BJ (cell line): ENCODE results near the genes OR14K1 and OR2M3.

- CAGE, long polyA plus RNA = no peak
- RRBS = no CpG with 5 or more reads among the region's 7 CpGs
Measured at GRCh38 chr1:247333752-247334405, 2.2 kb upstream of the ZNF496 start.

DNA sequence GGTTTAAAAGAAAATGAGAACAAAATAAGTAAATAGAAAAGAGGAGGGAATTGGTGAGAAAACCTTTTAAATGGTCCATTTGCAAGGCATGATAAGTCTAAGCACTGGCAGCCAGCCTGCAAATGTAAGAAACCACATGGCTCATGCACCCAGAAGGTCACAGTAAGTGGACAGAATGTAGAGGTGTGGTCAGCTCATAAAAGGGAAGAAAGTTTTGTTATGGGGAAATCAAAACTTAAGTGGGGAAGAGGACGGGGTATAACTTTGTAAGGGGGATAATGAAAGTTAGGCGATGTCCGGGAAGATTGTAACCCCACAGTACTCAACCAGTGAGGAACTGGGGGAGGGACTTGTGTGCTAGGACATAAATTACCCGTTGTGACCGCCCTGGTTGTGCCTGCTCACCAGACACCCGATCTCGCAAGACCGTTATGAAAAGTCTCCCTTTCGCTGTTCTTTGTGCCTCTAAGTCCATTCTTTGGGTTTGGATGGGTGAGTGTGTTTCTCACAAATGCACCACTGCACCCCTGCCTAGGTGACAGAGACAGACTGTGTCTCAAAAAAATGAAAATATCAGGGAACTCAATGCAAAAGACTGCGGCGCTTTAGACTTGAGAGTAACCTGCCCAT, 28.5 kb upstream of the ZNF496 start:
- CAGE, long polyA plus RNA = no peak
- RRBS = no CpG with 5 or more reads among the region's 11 CpGs

DNA sequence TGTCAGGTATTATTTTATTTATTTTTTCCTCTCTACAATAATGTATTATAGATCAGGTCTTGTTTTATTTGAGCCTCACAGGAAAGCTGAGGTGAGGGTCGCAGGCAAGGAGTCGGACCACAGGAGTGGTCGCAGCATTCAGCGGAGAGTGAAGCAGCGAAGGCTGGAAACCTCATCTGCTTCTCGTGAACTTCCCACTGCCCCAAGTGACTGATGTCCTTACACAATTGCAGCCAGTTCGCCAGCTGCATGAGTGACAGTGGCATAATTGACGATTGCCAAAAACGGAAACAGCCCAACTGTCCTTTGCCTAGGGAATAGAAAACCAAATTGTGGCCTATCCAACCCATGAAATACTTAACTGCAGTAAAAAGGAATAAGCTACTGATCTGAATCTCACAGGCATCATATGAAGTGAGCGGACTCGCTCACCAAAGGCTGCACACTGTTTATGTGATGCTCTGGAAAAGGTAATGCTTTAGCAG, 4.4 kb upstream of the NLRP3 start:
- CAGE, long polyA plus RNA = no peak
- RRBS = no CpG with 5 or more reads among the region's 11 CpGs

DNA sequence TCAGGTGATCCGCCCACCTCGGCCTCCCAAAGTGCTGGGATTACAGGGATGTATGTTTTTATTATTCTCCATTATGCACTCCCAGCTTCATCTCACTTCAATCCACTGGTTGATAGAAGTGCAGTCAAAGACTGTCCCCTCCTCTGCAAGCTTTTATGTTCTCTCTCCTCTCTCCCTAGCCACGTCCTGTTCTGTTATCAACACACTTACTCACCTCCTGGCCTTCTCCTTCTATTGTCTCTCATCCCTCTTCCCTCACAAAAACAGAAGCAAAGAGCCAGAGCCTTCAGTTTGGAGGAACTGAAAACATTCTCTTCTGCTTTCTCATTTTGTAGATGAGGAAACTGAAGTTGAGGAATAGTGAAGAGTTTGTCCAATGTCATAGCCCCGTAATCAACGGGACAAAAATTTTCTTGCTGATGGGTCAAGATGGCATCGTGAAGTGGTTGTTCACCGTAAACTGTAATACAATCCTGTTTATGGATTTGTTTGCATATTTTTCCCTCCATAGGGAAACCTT, 1.8 kb downstream of the NLRP3 start:
- CAGE, long polyA plus RNA = no peak
- RRBS = no CpG with 5 or more reads among the region's 7 CpGs

GRCh38 chr1:247440138-247440748, 17.7 kb downstream of the OR2B11 start:
- CAGE, long polyA plus RNA = no peak
- RRBS = no CpG with 5 or more reads among the region's 7 CpGs

GRCh38 chr1:247738383-247738691, at the start of gene OR14K1:
Gene OR14K1, plus strand, starts transcription at chr1:247738615.
- CAGE, long polyA plus RNA = no peak
- RRBS = no CpG with 5 or more reads among the region's 1 CpG

DNA sequence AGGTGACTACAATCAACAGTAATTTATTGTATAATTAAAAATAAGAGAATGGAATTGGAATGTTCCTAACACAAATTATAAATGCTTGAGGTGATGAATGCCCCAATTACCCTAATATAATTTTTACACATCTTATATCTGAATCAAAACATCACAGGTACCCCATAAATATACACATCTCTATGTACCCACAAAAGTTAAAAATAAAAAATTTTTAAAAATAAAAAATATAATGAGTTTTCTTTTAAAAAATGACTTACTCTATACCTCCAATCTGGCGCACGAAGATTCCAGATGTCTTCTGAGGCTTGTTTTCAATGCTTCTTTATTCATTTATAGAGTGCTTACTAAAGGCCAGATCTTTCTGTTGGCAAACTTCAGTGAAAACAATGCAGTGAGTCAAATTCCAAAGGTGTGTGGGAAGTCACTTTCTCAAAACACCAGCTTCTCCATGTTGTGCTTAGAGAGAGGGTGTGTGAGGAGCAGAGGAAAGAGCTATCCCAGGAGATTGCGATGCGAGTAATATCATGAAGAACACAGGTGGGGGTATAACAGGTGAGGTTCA, 5.0 kb downstream of the OR14A16 start:
- CAGE, long polyA plus RNA = no peak
- RRBS = no CpG with 5 or more reads among the region's 4 CpGs

DNA sequence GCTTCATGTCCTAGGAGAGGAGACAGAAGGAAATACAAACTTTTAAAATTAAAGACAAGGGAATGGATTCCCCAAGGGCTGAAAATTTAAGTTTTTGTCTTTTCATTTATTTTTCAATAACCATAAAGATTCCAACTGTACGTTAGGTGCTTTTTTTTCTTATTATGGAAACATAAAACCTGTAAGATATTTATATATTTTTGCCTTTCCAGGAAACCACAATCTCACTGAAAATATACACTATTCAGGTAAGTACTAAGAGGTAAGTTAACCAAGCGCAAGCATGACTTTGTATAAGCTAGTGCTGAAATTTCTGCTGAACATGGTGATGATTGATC, at the start of gene OR2M3:
OR2M3 (plus strand) TSS at position 212 of the 338 bp plus-strand sequence.
- CAGE, long polyA plus RNA = no peak
- RRBS = no CpG with 5 or more reads among the region's 2 CpGs

- CAGE, long polyA plus RNA = no peak
- RRBS = no CpG with 5 or more reads among the region's 20 CpGs
Measured at GRCh38 chr1:248850251-248851425, 8.2 kb downstream of the ZNF692 start.

DNA sequence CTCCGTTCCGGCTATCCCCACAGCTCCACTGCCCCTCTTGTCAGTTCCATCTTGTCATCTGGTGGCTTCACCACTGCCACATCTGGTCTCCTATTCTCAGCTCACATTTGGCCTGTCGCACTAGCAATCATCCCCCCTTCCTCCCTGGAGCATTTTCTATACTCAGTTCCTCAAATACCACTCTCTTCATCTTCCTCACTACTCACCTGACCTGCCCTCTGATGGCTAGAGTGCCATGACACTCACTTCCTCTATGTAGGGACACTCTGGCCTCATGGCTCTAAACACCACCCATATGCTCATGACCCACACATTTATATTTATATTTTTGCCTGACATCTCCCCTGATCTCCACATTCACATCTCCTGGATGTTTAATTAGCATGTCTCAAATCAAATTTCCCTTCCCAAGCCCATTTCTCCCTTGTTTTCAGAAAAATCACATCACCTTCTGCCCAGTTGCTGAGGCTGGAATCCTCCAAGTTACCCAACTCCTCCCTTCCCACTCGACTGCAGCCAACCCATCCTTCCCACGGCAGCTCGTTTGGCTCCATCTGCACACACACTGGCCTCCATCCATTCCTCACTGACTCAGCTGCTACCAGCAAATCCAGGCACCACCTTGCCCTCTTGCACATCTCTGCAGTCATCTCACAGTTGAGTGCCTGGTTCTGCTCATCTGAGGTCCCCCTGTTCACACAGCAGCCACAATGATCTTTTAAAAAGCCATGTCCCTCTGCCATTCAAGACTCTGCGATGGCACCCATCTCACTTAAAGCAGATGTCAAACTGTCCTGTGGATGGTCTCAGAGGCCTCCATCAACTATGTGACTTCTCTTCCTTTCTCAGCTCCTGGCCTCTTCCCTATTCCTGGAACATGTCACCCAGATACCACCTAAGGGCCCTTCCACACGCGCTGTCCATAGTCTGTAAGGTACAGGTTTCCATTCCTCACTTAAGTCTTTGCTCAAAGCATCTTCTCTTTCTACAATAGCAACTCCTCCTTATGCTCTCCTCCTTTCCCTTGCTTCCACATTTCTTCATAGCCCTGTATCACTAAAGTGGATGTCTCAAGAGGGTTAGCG, 5.9 kb downstream of the ZNF692 start:
- CAGE, long polyA plus RNA = no peak
- RRBS = no CpG with 5 or more reads among the region's 10 CpGs

GRCh38 chr1:248857797-248858438, 967 bp downstream of the ZNF692 start:
- CAGE, long polyA plus RNA = no peak
- RRBS = 2% methylated on average over 6 of the region's 30 CpGs

- CAGE, long polyA plus RNA = no peak
- RRBS = 10% methylated on average over 2 of the region's 51 CpGs
Measured at GRCh38 chr1:248862643-248864019, 4.2 kb upstream of the ZNF692 start.

DNA sequence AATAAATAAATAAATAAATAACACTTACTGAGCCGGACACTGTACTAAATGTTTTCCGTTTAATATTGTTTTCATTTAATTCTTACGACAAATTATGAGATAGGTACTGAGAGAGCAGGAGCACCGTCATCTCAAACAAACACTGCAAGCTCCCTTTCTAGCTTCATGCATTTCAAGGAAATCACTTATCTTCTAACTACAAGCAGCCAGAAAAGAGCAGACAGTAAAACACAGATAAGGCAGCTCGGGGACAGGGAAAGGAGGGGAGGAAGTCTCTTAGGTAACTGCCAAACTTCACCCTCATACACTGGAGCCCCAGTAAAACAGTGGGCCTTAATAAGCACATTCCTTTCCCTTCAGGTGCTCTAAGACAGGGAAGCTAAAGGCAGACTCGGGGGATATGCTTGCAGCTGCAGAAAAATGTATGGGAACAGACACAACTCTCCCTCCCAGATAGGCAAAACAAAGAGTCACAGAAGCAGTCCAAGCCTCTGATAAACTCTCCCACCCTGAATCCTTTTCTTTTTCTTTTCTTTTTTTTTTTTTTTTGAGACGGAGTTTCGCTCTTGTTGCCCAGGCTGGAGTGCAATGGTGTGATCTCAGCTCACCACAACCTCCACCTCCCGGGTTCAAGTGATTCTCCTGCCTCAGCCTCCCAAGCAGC, 16.5 kb upstream of the PGBD2 start:
- CAGE, long polyA plus RNA = no peak
- RRBS = no CpG with 5 or more reads among the region's 9 CpGs

- CAGE, long polyA plus RNA = no peak
Measured at GRCh38 chr1:248919181-248919380, 13.0 kb downstream of the PGBD2 start.